Islet of Langerhans (tissue), 1 donor: ENCODE measurements around a stretch of chr12.

DNA sequence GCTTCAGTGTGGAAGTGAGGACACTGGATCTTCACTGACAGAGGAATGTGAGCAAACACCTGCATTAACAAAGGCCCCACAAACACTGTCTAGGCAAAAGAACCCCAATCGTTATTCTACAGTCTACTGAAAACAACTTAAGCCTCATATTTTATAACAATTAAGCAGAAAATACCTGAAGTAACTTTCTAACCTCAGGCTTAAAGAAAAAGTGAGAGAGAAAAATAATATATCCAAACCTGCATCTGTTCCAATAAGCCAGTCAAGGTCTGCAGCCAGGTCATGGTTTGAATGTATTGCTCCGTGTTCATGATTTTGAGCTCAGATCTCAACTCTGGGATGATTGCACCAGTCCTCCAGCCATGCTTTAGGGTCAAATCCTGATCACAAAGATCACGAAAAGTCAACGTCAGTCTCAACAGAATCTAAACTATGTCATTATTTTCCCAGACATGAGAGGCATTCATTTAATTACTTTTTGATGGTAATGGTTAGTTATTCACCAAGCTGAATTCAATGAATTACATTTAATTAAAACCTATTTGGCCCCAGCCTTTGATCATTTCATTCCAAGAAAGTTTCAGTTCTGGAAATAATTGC lies 55.8 kb downstream of the NT5DC3 start:
- RRBS, result no CpG with 5 or more reads among the region's 4 CpGs

- RRBS, result no CpG with 5 or more reads among the region's 9 CpGs
Measured at GRCh38 chr12:103801974-103802925, 38.8 kb downstream of the NT5DC3 start.

- RRBS, result no CpG with 5 or more reads among the region's 5 CpGs
Measured at GRCh38 chr12:103932096-103933127, 2.2 kb downstream of the HSP90B1 start.

GRCh38 chr12:103962334-103963159 lies 3.1 kb upstream of the TDG start:
- RRBS, result no CpG with 5 or more reads among the region's 2 CpGs

GRCh38 chr12:104055914-104056536 lies 6.0 kb upstream of the GLT8D2 start:
- RRBS, result no CpG with 5 or more reads among the region's 4 CpGs

GRCh38 chr12:104177380-104177987 lies 38.1 kb upstream of the TXNRD1 start:
- RRBS, result no CpG with 5 or more reads among the region's 4 CpGs

- RRBS, result no CpG with 5 or more reads among the region's 8 CpGs
Measured at GRCh38 chr12:104291599-104291956, 12.0 kb upstream of the EID3 start.

- RRBS, result no CpG with 5 or more reads among the region's 7 CpGs
Measured at GRCh38 chr12:104329200-104329845, 25.8 kb downstream of the EID3 start.

DNA sequence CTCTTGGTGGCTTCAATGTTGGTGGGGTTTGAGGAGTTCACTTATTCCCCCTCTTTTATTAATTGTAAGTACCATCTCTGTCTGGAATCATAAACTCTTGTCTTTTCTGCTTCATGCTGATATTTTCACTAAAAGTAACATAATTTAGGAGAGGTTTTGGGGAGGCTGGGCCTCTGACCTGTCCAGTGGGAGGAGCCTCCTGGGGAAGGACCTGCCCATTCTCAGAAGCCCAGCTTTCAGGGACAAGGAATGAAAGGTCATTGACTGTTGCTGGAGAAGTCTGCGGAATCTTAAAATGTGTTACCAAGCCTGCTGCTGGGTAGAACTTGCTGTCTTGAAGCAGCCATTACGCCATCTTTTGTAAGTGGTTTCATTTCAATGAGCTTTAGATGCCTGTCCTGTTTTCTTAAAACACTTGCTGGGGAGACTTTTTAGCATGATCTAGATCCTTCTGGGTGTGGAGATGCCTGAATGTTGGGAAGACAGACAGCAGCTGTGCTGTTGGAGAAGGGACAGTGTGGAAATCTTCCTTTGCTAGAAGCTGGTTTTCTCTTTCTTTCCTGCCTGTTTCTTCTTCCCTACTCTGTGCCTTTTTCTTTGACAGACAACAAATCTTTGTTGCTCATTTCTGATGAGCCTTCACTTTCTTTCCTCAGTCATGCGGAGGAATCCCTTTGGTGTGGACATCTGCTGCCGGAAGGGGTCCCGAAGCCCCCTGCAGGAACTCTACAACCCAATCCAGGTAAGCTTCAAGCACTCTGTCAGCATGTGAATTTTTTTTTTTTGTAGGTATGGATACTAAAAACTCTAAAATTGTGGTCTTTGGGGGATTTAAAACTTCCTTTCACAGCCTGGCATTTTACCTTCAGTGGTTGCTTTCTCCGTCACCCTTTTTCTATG lies 144.8 kb downstream of the CHST11 start:
- RRBS, result no CpG with 5 or more reads among the region's 6 CpGs

- RRBS, result no CpG with 5 or more reads among the region's 6 CpGs
Measured at GRCh38 chr12:104655698-104656103, 199.0 kb downstream of the CHST11 start.

DNA sequence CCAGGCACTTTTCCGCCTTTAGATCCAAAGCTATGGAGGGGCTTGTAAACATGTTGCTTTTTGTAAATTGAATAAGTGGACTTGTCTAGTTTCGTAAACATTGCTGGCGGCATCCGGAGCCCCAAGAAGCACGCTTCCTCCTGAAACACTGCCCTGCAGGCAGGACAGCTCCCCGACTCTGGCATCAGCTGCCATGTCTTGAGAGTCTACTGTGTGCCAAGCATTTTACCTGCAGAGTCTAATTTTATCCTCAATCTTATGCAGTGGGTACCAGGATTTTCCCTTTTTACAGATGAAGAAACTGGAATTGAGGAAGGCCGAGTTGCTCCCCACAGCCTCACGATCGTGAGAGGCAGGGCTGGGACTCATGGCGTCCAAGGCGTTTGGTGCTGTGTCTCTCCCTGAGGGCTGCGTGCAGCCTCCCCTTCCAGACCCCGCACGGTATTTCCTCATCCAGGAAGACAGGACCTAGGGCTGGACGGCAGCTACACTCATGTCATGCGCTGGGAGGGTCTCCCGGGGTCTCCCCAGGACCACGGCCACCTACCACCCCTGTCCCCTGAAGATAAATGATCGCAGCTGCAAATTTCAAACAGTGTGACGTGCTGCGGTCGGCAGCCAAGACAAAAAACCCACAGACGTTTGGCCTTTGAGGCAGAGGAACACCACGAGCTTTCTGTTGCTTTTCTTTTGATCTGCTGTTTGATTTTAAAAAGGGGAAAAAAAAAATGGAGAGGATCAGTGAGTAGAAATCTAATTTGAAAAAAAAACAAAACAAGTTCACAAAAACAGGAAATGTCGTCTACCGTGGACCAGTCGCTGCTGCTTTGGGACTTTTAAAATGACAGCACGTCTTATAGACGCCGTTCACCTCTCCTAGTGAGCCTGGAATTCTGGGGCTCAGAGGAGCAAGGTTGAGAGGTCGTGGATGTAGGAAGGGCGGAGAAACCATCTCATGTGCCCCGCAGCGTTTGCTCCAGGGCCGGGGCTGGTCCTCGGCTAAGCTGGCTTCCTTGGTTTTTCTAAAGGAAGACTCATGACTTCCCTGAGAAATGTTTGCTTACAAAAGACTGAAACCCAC lies 237.7 kb downstream of the SLC41A2 start:
- RRBS, result no CpG with 5 or more reads among the region's 36 CpGs

GRCh38 chr12:104722904-104723132 lies 235.3 kb downstream of the SLC41A2 start:
- RRBS, result no CpG with 5 or more reads among the region's 4 CpGs

DNA sequence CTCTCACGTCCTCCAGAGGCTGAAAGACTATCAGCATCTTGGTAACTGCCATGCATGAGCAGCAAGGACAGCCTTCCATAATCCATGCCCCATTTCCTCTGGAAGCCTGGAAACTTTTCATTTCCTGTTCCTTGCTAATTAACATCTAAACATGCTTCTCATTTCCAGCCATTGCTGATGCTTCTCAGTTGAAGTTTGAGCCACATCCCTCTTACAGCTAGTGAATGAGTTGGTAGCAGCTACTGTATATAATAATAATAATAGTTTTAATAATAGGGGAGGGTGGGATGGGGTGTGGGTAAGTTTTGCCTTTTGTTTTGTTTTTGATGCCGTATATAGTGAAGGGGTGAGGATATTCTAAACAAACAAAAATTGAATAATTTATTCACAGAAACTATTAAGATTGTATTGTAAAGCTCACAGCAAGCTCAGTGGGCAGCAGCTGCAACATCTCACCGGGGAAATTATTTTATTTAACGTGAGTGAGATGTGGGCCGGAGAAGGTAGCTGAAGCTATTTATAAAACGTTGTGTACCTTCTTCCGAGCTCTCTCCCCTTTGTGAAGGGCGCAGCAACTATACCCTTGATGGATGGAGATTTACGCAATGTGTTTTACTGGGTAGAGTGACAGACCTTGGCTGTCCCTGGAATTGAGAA lies 198.8 kb downstream of the SLC41A2 start:
- RRBS, result no CpG with 5 or more reads among the region's 9 CpGs

DNA sequence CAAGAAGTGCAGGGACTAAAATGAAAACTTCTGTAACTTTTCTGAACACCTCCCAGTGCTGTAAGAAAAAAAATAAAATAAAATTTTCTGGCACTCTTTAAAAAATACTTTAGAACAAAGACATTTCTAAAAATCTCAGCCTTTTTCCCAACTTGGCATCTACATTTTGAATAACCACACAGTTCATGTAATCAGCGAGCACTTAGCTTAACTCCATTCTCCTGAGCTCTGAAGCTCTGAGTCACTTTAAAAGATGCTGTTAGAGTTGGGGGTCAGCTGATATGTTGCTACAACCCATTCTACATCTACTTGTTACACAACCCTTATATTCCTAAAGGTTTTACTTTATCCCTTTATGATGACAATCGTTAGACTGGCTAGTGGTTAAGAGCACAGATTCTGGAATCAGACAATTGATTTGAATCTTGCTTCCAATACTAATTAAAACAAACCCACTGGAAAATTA lies 48.4 kb downstream of the SLC41A2 start:
- RRBS, result no CpG with 5 or more reads among the region's 2 CpGs

DNA sequence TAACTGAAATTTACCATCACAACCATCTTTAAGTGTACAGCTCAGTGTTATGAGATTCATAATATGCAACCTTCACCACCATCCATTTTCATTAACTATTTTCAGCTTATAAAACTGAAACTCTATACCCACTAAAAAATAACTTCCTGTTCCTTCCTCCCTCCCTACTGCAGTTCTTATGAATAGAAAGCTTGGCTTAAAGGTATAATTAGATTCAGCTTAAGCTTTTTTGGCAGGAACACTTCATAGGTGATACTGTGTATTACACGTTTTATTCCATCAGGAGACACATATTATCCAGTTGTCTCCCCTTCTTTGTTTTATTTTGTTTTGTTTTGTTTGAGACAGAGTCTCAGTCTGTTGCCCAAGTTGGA lies 45.0 kb downstream of the NOPCHAP1 start:
- RRBS, result no CpG with 5 or more reads among the region's 1 CpG

DNA sequence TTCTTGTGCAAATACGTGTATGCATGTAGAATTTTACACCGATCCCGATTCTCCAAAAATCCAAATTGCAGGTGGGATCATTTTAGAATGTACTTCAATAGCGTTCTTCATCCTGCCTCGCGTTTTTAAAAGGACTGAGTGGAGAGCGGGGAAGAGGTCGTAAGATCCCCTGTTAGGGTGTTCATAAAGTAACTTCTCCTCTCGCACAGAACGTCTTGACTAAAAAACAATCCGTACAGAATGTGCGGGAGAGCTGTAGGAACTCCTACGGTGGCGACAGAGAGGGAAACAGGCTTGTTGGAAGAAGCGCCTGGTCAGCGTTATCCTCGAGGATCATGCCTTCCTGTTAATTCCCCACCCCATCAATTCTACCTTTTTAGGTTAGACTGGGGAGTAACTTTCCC lies 454 bp upstream of the WASHC4 start:
- RRBS, result no CpG with 5 or more reads among the region's 17 CpGs

DNA sequence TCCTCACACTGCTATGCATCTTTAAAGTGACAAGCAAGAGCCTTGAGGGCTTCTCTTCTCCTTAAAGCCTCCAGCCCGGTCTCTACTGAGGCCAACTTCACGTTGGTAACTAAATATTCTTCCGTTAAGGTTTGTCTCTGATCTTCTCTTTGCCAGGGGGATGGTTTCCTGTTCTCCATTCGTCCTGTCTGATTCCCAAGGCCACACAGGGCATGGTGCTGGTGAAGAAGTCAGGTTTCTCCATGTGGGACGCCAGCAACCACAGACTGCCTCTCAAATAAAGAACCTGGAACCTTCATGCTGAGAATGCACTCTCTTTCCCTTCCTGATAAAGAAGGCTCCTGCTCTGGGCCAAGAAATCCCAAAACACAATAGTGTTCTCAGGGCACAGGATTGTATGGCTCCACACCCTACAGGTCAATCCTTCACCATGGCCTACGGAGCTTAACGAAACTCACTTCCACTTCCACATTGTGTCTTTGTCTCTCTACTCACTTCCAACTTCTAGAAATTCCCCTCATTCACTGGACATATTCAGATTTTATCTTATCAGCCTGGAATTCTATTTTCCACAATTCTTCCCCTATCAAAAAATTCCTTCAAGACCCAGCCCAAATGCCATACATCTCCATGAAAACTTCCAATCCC lies 35.7 kb downstream of the NUAK1 start:
- RRBS, result no CpG with 5 or more reads among the region's 7 CpGs

- RRBS, result no CpG with 5 or more reads among the region's 12 CpGs
Measured at GRCh38 chr12:106123435-106124237, 15.1 kb downstream of the NUAK1 start.

DNA sequence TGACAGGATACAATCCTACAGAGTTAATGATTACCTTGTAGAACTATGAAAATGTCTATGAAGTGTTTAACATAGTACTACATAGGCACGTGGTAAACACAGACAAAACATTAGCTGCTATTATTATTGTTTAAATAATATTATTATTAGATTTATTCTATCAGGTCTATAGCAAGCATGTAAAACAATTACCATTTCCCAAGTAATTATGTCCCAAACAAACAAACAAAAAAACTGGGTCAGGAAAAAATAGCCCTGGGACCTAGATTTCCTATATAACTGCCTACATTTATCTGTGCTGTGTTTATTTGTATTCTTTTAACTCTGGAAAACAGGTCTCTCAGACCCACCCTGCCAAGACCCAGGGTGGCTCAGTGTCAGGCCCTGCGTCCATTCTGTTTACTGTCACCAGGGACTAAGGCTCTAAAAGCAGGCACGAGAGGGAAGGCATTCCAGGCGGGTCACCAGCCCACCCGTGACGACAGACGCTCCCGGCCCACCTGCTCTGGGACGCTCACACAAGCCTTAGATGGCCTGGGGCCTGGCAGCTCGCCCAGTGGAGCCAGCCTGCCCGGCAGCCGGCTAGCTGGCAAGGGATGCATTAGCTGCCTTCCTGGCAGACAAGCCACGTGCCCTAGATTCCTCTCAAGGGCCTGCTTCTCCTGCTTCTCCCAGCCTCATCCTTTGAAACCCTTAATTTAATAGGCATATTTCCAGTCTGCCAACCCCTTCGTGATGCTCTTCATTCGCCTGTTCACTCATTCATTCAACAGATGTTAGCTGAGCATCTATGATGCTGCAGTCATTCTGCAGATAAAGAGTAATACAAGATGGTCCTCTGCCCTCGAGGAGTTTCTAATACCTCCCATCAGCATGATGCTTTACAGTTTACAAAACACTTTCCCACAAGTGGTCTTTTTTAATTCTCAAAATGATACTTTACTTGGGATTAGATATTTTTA lies 9.2 kb upstream of the NUAK1 start:
- RRBS, result 11% methylated on average over 4 of the region's 16 CpGs

- RRBS, result 3% methylated on average over 7 of the region's 41 CpGs
Measured at GRCh38 chr12:106955031-106955588, 597 bp upstream of the TMEM263 start.